Daoy (cell line): ENCODE results near the gene GIMAP4.

DNA sequence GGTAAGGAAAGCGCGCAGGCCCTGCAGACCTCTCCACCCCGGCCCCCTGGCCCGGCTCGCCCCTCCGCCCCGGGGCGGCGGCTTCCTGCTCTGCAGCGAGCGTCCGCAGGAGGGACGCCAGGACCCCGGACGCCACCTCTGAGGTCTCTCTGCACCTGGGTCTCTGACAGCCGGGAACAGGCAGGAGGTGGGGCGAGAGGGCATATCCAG is 305 bp downstream of the ATP6V0E2 start:
- RAMPAGE, long total RNA = no peak

DNA sequence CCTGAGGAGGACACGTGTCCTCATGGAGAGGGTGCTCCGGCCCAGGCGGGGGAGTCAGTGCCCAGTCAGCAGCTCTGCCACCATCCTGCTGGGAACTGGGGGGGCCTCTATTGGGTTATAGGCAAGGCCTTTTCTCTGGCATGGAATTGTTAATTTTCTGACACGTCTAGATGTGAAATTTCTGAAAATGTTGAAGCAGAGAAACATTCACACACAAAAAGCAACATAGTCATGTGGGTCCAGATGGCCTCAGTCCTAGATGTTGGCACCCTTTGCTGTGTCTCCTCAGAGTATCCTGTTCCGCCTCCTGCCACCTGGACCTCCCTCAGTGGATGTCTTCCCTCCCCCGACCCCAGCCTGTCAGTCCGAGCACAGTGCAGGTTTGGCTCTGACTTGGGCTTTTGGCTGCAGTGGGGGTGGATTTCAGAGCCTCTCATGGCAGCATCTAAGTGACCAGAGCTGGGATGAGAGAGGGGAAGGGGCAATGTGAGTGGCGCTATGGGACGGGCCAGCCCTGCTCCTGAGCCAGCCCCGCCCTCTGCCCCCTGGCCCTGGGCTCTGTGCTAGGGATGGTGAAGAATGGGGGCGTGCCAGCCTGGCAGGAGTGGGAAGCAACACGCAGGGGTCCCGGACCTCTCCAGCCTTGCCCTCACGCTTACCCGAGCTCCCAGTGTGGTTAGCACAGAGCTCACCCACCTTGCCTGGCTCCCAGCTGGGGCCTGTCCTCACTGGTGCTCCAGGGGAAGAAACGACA is 6.1 kb downstream of the ATP6V0E2 start:
- RAMPAGE, long total RNA = no peak

GRCh38 chr7:149883769-149884478 is 10.2 kb downstream of the ATP6V0E2 start:
- RAMPAGE, long total RNA = no peak

DNA sequence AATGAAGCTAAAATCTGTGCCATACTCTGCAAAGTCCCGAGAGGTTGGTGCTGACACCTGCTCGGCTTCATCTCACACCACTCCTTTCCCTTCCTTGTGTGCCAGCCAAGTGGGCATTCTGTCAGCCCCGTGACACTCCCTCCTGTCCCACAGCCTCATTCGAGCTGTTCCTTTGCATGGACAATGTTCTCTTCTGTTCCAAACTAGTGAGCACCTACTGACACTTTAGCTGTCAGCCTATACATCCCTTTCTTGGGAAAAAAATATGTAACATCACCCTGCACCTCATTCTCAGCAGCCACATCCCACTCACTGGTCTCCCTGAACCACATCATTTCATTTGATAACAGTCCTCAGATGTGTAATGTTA is 136.2 kb downstream of the ATP6V0E2 start:
- RAMPAGE, long total RNA = no peak

DNA sequence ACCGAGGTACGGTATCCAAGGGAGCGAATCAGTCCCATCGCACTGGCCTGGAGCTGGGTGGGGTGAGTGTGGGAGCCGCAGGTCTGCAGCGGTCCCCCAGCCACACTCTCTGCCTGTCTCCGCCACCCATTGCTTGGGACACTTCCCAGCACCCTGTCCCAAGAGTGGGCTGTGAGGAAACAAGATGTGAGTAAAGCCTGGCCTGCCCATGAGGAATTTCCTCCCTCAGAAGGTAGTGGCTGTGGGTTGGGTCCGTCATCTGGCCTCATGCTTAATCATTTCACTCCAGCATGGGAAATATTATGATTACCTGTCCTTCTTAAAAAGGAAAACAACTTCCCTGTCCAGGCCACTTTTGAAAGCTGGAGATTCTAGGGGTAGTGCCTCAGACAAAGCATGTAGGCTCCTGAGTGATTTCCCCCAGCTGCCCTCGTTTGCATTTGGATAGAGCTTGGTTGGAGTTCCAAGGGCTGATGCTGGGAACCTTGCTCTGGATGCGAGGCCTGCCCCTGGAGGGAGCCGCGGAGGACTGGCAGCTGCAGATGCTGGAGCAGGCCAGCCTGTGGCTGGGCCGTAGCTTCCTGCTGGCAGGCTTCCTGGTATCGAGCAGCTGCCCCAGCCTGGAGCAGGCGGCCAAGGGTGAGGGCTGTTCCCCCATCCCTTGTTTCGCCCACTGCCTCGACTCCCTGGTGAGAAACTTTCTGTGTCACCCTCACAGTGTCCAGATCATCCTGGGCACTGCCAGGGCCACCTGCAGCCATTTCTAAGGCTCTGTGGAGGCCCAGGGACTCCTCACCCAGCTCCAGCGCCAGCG is 6.3 kb upstream of the ACTR3C start:
- RAMPAGE, long total RNA = no peak

DNA sequence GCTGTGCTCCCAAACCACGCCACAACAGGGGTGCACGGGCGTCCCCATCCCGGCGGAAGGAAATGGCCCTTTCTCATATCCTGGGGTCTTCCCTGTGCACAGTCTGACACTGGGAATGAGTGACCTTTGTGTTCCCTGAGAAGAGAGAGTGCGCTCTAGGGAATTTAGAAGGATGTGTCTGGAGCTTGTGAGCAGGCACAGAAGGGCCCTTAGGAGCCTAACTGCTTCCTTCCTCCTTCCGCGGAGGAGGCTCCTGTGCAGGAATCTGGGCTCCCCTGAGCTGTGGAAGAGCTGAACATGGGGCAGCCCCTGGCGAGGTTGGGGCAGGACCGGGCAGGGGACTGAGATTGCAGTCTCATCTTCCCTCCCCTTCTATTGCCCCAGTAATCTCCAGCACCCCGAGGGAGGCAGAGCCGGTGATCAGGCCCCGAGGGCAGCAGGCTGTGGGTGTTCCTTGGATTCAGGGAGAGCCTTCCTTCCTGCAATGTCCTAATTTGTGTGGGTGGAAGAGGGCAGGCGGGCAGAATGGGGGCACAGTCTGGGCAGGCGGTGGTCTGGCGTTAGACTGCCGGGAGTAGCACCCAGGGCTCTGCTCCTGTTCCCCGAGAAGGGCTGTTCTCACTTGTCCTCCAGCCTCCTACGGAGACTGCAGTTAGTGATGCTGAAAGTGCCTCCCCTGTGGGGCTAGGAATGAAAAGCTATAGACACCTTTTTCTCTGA is 1.4 kb downstream of the REPIN1 start:
- RAMPAGE, long total RNA = no peak

DNA sequence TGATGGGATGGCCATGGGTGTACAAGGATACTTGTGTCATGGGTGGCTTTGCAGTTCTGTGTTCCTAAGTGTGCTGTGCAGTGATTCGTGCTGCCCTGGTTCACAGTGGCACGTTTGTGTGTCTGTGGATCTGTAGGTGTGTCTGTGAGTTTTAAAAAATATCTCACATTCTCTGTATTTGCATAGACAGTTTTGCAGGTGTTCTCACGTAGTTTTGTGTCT is 3.7 kb downstream of the ZNF775 start:
- RAMPAGE, long total RNA = no peak

DNA sequence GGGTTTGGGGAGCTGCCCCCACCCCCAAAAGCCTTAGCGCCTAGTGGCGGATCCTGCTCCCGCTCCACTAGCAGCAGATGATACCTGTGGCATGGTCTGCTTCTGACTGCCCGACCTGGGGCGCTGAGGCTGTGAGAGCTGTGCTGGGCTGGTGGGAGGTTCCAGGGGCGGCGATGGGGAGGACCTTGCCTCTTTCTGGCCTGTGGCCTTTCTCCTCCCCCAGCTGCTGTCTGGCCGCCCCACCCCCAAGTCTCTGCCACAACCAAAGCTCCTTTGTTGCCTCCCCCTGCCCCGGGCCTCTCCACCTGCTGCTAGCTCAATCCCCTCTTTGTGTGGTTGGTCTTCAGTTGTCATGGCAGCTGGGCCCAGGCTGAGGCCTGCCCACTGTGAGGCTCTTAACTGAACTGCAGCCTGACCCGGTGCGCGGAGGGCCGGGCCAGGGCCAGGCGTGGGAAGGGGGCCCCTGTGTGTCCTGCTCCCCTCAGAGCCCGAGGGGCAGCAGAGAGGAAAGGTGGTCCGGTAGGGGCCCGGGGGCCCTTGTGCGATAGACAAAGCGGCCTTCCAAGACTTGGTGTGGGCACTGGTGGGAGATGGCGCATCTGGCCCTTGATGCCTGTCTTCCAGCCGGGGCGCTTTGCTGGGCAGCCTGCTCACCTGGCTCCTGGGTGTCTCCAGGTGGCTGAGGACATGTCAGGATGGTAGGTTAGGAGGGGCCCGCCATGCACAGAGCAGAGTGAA is 4.8 kb downstream of the ZNF775 start:
- RAMPAGE, long total RNA = no peak

- RAMPAGE, long total RNA = no peak
These were observed 9.6 kb downstream of the ZNF775 start for GRCh38 chr7:150388549-150389322.

- RAMPAGE, long total RNA = no peak
These were observed 1.6 kb downstream of the GIMAP8 start for GRCh38 chr7:150451859-150452589.

DNA sequence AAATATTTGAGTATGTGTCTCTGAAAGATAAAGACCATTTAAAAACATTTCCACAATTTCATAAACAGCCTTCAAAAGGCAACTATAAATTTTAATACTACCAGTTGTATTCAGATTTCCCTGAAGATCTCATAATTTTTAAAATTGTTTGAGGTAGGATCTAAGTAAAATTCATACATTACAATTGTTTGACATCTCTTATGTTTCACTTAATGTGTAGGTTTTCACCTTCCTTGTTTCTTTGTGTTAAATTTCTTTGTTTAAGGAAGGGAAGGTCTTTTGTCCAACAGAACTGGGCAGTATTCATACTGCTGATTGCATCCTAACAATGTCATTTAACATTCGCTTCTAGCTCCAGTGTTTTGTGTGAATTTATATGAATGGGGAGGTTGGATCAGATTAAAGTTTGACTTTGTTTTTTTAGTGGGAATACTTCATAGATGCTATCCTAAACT is 1.8 kb downstream of the GIMAP7 start:
- RAMPAGE, long total RNA = no peak

- RAMPAGE, long total RNA = no peak
These were observed 3.2 kb upstream of the GIMAP4 start for GRCh38 chr7:150563876-150564532.

- RAMPAGE, long total RNA = no peak
These were observed at the start of gene GIMAP4 for GRCh38 chr7:150566951-150567731. Gene GIMAP4, plus strand, starts transcription at chr7:150567390.

- RAMPAGE, long total RNA = no peak
These were observed 12.4 kb downstream of the GIMAP6 start for GRCh38 chr7:150619741-150620216.

GRCh38 chr7:150629060-150630105 is 2.8 kb downstream of the GIMAP6 start:
- RAMPAGE, long total RNA = no peak

GRCh38 chr7:150631299-150631879 is 796 bp downstream of the GIMAP6 start:
- RAMPAGE, long total RNA = no peak

GRCh38 chr7:150721923-150722420 is 5.6 kb downstream of the GIMAP1 start:
- RAMPAGE, long total RNA = no peak

DNA sequence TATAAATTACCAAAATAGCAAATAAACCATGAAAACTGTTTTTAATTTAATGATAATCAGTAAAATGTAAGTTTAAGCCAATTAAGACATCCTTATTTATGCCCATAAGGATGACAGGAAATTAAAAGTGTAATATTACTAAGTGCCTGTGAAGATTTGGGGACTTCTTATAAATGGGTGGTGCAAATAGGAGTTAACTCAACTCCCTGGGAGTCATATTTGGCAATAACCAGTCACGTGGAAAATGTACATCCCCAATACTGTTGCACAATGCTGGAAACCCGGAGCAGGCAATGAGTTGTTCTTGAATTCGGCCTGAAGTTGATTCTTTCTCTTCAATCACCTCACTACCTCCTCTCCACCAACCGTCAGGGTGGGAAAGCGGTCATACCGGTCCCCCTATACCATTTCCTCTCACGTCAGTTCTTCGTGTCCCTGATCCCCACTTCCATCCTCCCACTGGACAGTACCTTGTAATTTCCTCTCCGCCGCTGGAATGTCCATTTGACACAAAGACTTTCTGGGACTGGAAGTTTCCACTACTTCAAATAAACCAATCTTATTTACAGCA is 2.8 kb downstream of the GIMAP5 start:
- RAMPAGE, long total RNA = no peak

DNA sequence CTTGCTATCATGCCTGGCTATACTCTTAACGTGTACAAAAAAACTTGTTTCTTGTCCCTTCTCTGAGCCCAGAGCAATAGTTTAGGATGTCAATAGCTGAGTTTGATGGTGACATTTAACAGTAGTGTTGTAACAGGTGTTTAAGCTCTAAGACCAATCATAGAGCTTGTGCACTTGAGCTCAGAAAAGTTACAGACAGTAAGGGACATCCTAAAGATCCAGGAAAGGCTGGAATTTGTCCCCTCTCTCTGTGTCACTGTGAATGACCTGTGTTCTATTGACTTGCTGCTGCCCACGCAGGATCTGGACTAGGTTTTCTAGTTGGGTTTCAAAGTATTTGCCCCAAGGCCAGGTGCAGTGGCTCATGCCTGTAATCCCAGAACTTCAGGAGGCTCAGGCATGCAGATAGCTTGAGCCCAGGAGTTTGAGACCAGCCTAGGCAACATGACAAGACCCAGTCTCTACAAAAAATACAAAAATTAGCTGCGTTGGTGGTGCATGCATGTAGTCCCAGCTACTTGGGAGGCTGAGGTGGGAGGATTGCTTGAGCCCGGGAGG is 17.1 kb downstream of the AOC1 start:
- RAMPAGE, long total RNA = no peak

DNA sequence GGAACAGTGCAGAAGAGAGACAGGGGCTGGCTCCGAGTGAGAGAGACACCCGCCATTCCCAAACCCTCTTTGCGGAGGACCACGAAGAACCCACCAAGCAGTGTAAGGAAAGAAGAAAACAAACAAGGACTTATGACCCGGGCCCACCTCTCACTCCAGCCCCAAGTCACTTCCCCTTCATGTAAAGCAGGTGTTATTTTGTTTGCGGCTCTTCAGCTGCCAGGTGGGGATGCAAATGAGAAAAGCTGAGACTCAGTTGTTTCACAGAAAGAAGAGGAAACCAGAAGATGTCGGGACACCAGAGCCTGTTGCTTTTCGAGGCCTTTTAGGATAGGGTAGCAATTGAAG is 45.1 kb downstream of the AOC1 start:
- RAMPAGE, long total RNA = no peak